Camera-type eye (tissue), 1 donor: ENCODE results near the gene SLC39A3.

DNA sequence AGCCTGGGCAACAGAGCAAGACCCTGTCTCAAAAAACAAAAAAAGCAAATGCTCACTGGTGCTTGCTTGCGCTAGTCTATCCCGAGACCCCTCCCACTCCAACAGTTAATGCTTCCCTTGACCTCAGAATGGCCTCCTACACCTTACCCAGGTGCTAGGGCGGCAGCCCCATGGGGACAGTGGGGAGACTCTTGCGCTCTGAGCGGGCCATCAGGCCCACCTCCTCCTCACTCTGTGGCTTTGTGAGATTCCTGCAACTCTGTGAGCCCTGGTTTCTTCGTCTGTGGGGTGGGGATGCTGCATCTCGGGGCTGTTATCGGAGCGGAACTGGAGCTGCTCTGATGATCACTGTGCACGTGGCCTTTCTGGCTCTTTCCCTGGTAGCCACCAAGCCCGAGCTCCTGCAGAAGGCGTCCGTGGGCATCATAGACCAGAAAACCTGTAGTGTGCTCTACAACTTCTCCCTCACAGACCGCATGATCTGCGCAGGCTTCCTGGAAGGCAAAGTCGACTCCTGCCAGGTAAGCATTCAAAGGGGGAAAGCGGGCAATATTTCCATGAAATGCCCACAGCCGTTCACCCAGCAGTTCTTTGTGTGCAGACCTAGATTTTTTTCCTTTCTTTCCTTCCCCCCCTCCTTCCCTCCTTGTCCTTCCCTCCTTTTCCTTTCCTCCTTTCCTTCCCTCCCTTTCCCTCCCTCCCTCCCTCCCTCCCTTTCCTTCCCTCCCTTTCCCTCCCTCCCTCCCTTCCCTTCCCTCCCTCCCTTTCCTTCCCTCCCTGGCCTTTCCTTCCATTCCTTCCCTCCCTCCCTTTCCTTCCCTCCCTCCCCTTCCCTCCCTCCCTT lies 9.5 kb downstream of the TIMM13 start:
- RAMPAGE, long total RNA: no peak

- RAMPAGE, long total RNA: no peak
Measured at GRCh38 chr19:2428865-2429415, 1.6 kb upstream of the TIMM13 start.

GRCh38 chr19:2476984-2477433 lies 1.1 kb downstream of the GADD45B start:
- RAMPAGE, long total RNA: no peak

GRCh38 chr19:2478268-2479118 lies 2.6 kb downstream of the GADD45B start:
- RAMPAGE, long total RNA: no peak

GRCh38 chr19:2546323-2547178 lies 70.6 kb downstream of the GADD45B start:
- RAMPAGE, long total RNA: no peak

GRCh38 chr19:2685592-2686249 lies 16.8 kb downstream of the GNG7 start:
- RAMPAGE, long total RNA: no peak

DNA sequence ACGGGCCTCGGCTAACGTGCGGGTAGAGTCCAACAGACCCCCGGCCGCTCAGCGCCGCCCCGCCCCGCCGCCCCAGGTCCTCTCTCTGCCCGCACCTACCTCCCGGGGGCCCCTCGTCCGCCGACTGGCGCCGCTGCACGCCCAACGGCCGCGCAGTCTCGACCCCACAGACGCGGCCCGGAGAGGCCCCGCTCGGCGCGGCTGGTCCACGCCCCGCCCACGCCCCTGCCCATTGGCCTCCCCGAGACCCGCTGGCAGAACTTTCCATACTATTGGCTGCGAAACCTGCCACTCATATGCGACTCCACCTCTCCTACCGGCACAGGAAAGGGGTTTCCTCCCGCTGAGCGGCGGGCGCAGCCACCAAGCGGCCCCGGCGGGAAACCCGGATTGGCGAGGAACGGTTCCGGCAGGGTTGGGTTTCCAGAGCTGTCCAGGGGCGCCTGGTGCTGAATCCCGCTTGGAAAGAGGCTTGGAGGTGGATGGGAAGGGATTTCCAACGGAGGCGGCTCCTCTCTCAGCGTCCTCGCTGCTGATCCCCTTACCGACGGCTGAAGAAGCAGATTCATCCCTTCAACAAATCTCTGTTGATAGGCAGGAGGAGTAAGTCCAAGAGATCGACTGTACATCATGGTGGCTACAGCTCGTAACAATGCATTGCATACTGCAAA lies at the start of gene SLC39A3:
TSS of gene SLC39A3 (minus strand) at position 172 of the 671 bp plus-strand sequence.
- RAMPAGE, long total RNA: no peak

GRCh38 chr19:2771897-2772480 lies 11.1 kb downstream of the SGTA start:
- RAMPAGE, long total RNA: no peak

GRCh38 chr19:2782334-2783150 lies 531 bp downstream of the SGTA start:
- RAMPAGE, long total RNA: no peak

DNA sequence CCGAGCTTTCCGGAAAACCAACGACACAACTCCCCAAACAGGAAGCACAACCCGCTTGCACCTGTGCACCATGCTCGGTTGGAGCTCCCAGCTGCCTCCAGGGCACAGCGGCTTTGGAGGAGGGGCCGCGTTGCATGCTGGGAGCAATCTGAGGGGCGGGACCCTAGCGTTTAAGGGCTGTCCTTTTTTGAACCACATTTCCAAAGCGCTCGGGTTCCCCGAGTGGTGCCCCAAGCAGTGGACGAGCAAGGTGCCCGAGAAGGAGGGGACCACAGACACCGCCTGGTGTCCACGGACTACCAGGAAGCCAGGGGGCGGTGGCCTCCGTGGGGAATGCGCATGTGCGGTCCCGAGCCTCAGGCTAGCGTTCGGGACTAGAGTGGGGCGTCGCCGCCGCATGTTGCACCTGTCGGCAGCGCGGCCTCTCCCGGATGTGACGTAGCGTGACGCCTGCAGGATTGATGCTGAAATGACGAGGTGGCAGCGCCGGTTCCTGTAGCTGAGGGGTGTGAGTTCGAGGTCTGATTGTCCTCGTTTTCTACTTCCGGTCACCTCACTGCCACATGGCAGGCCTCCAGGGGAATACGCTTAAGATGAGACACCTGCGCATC lies 11.9 kb upstream of the ZNF57 start:
- RAMPAGE, long total RNA: no peak

- RAMPAGE, long total RNA: no peak
Measured at GRCh38 chr19:2952919-2953698, 8.3 kb upstream of the ZNF77 start.

- RAMPAGE, long total RNA: no peak
Measured at GRCh38 chr19:3046587-3047467, 15.5 kb downstream of the TLE5 start.

GRCh38 chr19:3053038-3054268 lies 8.8 kb downstream of the TLE5 start:
- RAMPAGE, long total RNA: no peak

DNA sequence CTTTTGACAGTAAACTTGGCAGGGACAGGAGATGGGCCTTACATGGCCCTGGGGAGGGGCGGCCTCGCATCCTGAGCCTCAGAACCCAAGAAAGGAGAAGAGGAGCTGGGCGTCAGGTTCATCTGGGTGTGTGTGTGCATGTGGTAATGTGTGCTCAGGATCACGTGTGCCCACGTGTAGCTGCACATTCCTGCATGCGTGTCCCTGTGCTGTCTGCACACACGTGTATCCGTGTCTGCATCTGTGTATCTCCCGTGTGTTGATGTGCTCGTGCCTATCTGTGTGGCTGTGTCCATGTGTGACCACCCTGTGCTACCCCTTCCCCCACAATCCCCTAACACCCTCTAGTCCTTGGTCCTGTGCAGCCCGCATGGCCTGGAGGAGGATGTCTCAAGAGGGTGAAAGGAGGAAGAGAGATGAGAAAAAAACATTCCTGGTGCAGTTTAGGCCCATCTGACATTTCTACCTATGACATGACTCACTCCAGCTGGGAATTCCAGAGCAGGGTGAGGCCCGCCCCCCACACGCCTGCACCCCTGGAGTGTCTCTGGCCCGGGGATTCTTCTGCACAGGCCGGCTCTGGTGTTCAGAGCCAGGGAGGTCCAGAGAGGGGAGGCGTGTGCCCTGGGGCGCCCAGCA lies 7.2 kb downstream of the TLE5 start:
- RAMPAGE, long total RNA: no peak

DNA sequence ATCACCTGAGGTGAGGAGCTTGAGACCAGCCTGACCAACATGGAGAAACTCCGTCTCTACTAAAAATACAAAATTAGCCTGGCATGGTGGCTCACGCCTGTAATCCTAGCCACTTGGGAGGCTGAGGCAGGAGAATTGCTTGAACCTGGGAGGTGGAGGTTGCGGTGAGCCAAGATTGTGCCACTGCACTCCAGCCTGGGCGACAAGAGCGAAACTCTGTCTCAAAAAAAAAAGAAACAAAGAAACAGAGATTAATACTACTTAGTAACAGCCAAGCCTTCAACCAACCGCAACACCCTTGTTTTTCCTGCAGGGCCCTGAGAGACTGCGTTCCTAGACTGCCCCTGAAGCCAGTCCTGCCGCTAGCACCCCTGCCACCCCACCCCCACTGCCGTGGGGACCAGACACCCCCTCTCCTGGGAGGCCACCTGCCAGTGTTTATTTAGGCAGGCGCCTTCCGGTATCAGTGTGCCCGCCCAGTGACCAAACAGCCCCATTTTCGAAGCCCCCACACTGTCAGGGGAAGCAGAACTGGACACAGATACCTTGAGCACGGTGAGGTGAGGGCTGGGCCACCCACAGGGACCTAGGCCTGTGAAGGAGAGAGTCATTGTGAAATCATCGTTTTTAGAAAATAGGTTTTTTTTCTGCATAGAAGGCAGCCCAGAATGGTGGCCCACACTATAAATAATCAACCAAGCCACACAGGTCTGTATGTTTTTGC lies 3.3 kb upstream of the TLE5 start:
- RAMPAGE, long total RNA: no peak

- RAMPAGE, long total RNA: no peak
Measured at GRCh38 chr19:3118635-3119436, 17.0 kb upstream of the GNA15 start.

- RAMPAGE, long total RNA: no peak
Measured at GRCh38 chr19:3151699-3152621, 16.1 kb downstream of the GNA15 start.

DNA sequence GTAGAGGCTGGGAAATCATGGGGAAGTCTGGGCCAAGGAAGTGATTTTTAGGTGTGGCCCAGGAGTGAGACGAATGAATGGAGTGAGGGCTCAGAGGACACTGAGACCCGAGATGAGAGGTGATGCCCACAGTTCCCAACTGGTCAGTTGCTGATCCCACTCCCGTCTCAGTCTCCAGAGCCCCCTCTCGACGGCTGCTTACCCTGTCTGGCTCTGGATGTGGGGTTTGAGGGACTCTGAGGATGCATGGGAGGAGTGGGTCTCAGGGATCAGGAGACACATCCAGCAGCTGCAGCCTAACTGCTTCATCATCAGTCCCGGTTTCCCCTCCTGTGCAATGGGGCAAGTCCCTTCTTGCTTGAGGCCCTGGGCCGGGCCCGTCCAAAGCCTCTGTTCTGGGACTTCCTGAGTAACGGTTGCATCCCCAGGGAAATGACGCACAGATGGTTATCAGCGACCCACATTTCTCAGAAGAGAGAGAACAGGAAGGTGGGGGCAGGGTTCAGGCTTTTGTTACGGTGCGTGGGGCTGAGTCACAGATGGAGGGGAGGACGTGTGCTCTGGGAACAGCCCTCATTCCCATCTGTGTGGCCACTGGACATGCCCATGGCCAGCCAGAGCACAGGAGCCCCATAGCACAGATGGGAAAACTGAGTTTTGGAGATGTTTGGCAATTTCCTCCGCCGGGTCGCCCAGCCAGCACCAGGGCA lies 19.1 kb downstream of the GNA15 start:
- RAMPAGE, long total RNA: no peak

DNA sequence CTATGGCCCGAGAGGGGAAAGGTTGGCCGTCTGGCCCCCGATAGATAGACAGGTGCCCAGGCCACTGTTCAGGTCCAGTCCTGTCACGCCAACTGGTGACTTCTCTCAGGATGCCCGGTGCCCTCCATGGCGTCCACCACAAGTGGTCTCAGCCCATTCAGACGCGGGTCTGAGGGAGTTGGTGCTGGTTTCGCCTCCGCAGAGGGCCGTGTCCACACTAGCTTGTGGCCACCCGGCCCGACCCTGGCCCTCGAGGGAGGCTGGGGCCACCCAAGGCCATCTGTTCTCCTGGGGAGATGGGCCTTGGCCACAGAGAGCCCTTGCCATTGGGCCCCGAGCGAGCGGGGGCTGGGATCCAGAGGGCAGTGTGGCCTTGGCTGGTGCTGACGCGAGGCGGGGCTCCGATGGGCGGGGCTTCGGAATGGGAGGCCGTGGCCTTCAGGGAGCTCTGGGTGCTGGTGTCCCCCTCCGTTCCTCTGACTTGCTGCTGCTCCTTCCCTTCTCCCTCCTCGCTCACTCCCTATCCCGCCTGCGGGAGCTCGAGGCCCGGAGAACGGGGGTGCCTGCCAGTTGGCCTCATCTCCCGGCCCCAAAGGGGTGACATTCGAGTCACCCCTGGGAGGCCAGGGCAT lies 3.9 kb downstream of the NCLN start:
- RAMPAGE, long total RNA: no peak

- RAMPAGE, long total RNA: no peak
Measured at GRCh38 chr19:3276488-3276846, 52.0 kb downstream of the CELF5 start.